Placental pericyte (primary cell): ENCODE measurements around the gene SIPA1L2.

GRCh38 chr1:230730939-230731513 lies 16.2 kb upstream of the CAPN9 start:
- CAGE, long polyA plus RNA, result no peak

DNA sequence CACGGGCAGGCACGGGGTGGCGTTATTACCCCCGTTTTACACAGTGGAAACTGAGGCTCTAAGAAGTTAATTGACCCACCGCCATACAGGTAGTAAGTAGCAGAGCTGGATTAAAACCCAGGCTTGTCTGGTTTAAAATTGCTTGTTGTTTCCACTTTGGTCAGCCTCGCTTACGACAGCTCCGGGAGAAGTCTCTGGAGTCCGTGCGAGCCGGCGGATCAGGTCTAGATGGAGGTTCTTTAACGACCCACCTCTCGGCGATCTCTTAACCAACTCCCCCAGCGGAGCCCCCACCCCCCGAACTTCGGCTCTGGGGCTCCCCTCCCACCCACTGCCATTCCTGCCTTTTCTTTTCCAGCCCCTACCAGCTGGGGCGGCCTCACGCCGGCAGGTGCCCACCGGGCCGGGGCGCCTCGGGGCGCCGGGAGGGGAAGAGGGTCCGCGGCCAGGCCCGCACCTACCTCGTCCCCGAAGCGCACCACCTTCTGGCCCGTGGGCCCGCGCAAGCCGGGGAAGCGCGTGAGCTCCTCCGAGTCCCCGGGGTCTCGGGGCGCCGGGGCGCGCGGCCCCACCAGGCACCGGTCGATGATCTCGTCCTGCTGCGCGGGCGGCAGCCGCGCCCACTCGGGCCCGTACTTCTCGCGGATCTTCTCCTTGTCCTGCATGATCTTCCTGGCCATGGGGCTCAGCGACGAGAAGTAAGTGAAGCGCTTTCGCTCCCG lies 441 bp downstream of the C1orf198 start:
- CAGE, long polyA plus RNA, result no peak

GRCh38 chr1:230869467-230870017 lies 1.2 kb upstream of the C1orf198 start:
- CAGE, long polyA plus RNA, result no peak

GRCh38 chr1:231016533-231017552 lies 23.2 kb downstream of the FAM89A start:
- CAGE, long polyA plus RNA, result no peak

GRCh38 chr1:231234132-231234598 lies 6.8 kb downstream of the C1orf131 start:
- CAGE, long polyA plus RNA, result no peak

DNA sequence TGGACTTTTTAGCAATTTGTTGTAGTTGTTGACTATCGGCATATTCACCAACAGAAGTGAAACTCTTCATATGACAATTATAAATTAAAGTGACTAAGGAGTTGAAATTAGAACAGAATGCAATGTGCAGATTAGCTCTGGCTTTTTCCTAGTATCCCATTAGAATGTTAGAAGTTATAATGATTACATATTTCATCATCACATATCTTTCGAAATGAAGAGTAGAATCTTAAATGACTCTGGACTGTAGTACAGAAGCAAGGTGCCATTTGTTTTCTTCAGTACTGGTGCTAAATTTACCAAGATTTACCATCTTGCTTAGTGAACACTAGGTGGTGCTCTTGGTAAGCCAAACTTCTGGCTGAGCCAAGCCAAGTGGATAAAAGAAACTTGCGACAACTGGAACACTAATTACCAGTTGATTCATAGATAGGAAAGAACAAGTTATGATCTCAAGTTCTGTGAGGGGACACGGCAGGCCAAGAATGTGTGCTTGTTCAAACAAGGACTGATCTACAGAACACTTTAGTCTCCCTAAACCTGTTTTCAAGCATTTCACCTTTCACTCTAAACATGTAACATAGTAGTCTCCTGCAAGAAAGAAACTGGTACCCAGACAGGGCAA lies 19.7 kb downstream of the SPRTN start:
- CAGE, long polyA plus RNA, result no peak

DNA sequence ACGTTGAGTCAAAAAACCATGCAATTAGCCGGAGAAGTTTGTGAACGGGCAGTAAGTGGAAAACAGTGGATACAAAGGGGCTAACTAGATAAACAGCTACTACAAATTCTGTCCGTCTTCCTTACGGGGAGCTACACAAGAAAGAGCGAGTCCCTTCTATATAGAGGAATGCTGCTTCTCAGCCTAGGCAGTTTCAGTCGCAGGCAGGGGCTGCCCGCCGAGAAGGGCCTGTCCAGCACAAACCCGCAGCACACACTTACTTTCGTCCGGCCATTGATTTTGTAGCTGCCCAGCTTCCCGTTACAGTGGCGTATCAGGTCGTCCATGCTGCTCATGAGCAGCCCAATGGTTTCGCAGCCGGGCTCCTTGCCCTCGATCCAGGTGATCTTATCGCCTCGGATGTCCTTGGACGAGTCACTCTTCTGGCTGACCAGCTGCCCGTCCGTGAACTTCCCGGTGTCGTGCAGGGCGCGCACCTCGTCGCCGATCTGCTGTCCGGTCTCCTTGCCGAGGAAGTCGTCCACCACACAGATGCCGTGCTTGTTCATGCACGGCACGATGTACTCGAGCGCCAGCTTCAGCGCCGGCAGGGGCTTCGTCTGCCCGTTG lies 1.2 kb downstream of the EGLN1 start:
- CAGE, long polyA plus RNA, result no peak

DNA sequence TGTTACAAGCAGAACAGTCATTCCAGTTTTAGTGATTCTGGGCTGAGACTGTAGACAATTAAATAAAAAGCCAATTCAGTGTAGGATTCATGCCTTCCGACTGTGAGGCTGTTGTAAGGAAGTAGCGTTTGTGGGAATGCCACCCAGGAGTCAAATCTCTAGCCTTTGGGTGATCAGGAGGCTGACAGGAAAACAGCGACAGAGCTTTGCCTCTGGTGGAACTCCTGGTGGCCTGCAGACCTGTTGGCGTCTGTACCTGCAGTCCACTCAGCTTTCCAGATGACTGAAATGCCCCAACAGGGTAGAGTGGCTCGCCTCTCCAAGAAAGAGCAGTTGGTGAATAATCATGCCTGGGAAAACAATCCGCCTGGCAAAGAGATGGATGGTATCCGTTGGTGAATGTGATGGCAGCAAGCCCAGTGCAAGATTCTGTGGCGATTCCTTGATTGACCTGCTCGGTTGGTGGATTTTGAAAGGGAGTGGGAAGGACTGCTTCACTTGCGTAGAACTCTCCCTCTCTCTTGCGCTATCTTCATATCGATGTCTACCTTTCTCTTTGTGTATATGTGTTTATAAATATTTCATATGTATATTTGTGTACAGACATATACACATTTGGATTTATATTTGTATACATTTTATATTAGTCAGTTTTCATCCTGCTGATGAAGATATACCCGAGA lies 58.2 kb downstream of the DISC1 start:
- CAGE, long polyA plus RNA, result no peak

DNA sequence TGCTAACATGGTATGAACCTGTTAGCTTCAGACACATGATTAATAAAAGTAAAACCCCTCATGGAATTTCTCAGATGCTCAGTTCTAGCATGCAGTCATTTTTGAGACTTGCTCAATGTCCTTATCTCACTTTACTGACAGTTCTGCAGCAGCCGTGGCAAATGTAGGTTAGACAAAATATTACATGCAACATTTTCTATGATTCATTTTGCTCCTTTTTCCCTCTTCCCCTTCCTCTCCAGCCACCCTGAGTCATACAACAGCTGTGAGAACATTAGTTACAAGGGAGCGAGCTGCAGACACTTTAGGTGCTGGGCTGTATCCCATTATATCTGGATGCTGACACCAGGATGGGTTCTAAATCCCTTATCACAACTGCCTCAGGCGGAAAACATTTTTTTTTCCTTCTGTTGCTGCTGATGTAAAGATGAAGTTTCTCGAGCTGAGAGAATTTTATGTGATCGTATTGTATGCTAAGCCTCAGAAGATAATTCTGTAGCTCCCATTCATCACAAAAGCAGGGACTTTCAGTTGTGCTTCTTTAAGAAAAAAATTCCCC lies 344.8 kb downstream of the DISC1 start:
- CAGE, long polyA plus RNA, result no peak

GRCh38 chr1:231986912-231987634 lies 360.5 kb downstream of the DISC1 start:
- CAGE, long polyA plus RNA, result no peak

GRCh38 chr1:232509324-232510256 lies 120.3 kb downstream of the SIPA1L2 start:
- CAGE, long polyA plus RNA, result no peak

GRCh38 chr1:232629751-232630214 lies at the start of gene SIPA1L2:
TSS of gene SIPA1L2 (minus strand) at chr1:232630133.
- CAGE, long polyA plus RNA, result no peak

DNA sequence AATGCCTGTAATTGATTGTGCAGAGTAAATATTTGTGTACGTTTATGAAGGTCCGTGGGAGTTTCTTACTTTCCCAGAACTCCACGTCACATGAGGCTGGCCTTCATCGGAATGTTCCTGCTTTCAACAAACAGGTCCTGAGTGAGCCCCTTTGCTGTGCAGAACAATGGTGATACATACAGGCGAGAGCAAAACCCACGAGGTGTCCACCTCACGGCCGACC lies 2.6 kb upstream of the SIPA1L2 start:
- CAGE, long polyA plus RNA, result no peak

DNA sequence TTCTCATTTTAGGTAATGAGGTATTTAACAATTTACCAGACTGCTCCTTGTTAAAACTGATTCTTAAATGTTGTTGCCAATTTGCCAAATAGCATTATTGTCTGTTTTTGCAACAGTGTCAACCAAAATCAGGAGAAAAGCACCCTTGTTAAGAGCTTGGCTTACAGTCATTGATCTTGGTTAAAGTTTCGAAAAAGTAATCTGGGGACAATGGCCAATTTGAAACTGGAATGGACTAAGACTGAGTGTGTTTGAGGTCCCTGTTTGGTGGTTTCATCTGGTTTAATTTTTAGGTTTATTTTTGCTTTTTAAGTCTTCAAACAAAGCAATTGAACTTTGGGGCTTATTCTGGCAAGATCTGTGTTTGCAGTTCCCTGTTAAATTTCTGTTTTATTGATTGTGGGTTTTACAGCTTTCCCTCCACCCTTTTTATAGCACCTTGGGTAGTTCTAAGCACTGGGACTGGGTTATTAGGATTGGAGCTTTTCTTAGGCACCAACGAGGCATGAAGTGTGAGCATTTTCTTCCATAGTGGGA lies 40.7 kb upstream of the MAP10 start:
- CAGE, long polyA plus RNA, result no peak

GRCh38 chr1:232977921-232978352 lies 27.5 kb downstream of the NTPCR start:
- CAGE, long polyA plus RNA, result no peak

DNA sequence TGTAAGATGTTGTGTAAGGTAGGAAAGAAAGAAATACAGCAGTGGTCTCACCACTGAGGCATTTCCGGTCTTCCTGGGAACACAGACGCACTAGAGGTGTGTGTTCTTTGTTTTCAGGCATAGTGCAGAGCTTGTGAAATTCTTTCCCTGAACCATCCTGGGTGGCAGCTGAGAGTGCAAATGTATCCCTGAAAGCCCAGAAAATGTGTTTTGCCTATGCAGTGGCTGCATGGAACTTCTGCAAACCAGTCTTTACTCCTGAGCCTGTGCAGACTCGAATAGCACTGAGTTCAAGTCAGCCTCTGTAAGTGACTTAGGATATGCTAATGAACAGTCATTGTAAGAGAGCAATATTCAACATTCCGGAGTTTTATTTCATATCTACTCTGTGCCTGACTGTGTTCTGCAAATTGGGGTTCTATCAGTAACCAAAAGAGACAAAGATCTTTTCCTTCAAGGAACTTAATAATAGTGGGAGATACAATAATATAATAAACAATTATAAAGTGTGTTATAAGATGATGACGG lies 163.2 kb downstream of the NTPCR start:
- CAGE, long polyA plus RNA, result no peak

GRCh38 chr1:233369482-233370104 lies 42.1 kb downstream of the MAP3K21 start:
- CAGE, long polyA plus RNA, result no peak

DNA sequence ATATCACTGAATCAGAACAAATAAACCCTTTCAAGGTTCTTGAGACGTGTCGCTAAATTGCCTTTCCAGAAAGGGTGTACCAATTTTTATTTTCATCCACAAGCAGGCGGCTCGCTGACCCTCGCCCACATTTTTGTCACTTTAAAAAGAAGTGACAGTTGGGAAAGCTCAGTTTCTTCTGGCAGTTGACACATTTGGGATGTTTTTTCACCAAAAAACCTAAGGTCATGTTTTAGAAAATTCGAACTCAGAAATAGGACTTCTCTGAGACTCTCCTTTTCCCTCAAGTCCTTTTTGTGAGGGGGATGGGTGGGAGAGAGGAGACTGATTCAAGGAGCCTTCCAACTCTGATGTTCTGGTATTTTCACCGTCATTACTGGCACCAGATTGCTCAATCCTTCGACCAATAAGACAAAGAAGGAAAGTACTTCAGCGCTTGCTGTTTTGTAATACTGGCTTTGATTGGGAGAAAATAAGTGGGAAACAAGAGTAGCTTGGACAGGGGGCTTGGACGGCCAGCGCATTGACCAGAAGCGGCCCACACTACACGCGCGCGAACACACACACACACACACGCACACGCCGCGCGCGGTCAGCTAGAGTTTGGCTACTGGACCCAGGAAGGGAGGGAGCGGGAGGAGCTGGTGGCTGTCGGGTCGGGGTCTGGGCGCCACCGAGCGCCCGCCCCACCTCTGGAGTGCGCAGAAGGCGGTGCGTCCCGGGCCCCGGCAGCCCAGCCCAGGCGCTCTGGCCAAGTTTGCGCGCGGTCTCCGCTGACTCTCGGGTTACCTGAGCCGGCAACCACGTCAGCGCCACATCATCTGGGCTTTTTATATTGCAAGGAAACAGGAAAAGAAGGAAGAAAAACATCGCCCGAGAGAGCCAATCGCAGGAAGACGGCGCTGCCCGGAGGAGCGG lies 531 bp upstream of the KCNK1 start:
- CAGE, long polyA plus RNA, result no peak

DNA sequence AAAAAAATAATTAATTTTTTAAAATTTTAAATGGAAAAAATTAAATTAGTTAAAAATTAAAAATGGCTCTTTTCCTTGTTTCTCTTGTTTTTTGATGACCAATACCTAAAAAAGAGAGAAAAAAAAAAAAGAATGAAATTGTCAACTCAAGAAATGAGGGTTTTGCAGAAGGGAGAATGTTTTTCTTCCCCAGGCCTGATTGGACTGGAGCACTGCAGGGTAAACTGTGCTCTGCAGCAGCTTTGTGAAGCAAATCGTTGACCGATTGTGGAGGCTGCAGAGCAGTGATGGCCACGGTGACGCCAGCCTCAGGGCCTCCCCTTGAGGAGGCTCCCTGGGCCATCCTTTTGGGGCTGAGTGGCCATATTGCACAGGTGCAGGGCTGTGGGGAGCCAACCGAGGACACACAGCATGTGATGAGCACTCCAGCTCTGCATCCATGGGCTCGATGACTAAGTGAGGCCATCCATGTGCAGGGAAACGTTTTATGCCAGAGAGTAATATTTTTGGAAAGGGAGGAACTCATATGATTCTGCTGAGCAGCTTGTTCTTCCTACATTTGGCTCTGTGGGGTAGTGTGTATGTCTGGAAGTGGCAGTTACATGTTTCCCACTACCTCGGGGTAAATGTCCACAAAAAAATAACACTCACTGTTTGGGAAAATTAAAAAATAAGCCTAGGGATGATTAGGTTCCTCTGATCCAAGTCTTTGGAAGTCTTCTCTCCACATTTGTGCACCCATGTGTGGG lies 24.6 kb downstream of the KCNK1 start:
- CAGE, long polyA plus RNA, result no peak

DNA sequence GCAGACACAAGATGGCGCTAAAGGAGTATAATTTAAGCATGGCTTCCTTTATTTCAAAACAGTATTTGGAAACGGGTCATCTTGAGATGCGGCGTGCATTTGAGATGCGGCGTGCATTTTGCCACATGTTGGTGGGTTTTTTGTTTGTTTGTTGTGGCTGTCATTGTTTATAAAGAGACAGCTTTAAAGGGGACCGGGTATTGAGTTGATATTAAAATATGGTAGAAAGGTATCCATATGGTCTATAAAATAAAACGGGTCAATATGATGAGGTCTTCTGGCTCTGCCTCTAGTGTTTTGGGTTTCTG lies 210.2 kb downstream of the SLC35F3 start:
- CAGE, long polyA plus RNA, result no peak